Tibial artery (tissue), 1 donor: Measurements from ENCODE around the genes DYDC2 and NRG3.

GRCh38 chr10:80288648-80289112, 778 bp downstream of the MAT1A start:
- PRO-cap: no peak

GRCh38 chr10:80356400-80357374, at the start of gene DYDC2:
Gene DYDC2, plus strand, starts transcription at chr10:80356781.
- PRO-cap: no peak

DNA sequence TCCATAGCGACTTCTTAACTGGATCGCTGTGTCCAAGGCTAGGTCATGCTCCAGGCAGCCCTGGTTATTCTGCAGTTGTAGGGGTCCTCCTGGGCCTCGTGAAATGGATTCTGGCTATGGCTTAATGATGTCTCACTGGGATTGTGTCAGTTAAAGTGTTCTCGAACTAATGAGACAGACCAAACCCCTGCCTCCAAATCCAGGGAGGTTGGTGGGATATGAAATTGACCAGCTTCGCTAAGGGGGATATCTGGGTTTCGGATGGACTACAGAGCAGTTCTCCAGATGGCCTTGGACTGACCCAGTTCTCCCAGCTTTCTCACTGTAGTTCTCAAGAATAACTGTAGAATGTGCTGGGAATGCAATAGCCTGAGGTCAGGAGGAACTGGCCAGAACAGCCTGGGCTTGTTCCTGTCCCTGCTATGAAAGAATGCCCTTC, 12.5 kb upstream of the TSPAN14 start:
- PRO-cap: no peak

DNA sequence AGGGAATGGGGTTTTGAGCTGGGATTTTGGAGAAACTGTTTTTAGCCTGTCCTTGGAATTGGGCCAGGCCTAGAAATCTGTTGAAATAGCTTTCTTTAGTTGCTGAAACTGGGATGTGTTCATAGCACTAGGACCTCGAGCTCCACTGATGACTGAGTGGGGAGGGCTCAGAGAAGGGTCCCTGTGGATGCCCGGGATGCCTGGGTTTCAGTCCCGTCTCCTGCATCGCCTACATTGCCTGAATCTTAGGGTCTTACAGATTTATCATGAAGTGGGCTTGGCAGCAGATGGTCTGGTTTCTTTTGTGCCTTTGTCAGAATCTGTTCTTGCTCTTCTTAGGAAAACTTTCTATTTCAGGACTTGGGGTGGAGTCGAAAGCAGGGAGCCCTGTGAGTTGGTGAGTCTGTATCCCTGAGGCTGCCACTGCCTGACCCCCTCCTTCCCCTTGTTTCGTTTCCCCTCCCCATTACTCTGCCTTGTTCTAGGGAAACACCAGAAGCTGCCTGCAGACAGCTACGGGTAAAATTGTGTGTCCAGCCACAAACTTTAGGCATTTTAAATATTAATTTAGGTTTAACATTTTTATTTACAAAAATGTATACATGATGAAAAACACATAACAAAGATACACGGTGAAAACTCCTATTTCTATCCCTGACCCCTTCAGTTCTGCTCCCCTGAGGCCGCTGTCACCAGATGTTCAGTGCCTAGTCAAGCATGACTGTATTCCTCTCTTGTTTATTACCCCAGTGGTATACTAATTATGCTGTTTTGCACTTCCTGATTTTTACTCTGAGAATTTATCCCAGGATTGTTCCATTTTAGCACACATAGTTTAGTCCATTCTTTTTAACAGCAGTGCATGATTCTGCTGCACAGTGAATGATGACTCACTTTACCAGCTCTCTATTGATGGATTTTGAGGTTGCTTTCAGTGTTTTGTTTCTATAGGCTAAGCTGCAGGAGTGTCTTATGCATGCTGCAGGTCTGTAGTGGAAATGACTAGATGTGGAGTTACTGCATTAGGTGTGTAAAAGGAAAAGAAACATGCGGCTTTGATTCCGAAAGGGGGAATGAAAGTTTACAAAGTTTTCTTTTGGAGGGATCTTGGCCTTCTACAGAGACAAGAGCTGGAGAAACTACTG, 9.0 kb downstream of the TSPAN14 start:
- PRO-cap: no peak

- PRO-cap: no peak
Measured at GRCh38 chr10:80464504-80465478, 10.7 kb downstream of the TSPAN14 start.

DNA sequence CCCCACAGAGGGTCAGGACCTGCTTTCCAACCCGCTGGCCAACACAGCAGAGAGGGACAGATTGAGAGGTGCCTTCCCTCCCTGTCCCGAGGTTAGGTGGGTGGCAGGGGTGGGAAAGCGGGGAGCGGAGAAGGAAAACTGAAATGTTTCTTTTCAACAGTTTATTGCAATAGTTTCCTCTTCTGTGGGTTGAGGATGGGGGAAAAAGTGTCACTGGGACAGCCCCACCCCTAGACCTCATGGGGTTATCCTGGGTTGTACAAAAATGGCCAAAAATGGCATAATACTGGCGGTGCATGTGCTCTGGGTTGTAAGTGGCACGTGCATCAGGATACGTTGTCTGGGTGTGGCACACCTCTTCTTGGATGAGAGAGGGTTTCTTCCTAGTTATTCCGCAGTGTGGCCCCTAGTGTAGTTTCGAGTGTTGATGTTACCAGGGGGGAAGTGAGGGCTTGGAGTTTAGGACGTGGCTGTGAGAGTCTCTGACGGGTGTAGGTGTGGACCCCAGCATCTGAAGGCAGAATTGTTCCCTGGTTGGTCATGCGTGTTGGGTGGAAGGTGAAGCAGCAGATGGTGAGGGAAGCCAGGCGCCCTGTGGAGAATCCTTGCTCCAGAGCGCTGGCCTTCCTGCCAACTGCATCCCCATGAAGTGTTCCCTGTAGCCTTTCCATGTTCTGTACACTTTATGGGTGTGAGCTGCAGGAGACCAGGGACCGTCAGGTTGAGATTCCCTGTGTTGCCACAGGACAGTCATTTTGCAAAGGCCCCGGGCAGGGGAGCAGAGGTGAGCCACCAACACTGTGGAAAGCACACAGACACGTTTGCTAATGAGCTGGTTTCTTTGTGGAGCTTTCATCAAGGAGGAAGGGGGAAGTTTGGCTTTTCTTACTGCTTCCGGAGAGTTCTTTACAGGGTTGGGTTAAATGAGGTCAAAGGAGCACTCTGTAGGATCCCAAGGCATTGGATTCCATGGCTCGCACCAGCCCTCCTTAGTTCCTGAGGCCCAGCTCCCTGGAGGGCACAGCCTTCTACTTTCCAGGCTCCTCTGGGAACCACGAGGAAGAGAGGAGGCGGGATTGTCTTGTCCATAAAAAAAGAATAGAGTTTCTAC, 31.9 kb downstream of the TSPAN14 start:
- PRO-cap: no peak

- PRO-cap: no peak
Measured at GRCh38 chr10:80489884-80490777, 36.0 kb downstream of the TSPAN14 start.

- PRO-cap: no peak
Measured at GRCh38 chr10:80491379-80492103, 37.4 kb downstream of the TSPAN14 start.

DNA sequence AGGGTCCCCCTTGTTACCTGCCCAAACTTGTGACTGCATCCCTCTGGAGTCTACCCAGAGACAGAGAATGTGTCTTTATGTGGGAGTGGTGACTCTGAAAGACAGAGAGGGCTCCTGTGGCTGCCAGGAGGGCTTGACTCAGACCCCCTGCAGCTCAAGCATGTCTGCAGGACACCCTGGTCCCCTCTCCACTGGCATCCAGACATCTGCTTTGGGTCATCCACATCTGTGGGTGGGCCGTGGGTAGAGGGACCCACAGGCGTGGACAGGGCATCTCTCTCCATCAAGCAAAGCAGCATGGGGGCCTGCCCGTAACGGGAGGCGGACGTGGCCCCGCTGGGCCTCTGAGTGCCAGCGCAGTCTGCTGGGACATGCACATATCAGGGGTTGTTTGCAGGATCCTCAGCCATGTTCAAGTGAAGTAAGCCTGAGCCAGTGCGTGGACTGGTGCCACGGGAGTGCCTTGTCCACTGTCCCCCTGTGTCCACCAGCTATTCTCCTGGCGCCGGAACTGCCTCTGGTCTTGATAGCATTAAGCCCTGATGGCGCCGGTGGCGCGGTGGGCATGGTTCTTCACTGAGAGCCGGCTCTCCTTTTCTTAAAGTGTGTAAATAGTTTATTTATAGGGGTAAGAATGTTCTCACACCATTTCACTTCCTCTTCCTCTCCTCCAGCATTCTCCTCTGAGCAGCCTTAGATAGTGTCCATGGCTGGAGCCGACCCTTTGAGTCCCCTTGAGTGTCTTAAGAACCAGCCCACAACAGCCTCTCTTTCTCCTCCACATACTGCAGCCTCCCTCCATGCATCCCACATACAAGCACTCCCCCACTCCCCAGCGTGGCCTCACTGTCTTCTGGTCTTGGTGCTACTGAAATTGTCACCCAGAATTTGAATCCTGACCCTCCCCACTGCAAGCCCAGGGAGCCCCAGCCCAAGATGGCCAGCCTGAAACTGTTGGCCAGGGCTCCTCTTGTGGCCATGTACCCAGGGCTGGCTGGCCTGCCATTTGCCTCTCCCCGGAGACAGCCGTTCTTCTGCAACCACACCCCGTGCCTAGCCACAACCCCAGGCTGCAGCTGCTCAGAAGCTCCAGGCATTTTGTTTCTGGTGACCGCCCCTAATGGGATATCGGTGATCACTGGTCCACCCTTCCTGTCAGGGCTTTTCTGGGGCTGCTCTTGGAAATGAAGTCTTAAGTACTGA, 19.2 kb upstream of the SH2D4B start:
- PRO-cap: no peak

GRCh38 chr10:80552060-80552731, 14.5 kb downstream of the SH2D4B start:
- PRO-cap: no peak

DNA sequence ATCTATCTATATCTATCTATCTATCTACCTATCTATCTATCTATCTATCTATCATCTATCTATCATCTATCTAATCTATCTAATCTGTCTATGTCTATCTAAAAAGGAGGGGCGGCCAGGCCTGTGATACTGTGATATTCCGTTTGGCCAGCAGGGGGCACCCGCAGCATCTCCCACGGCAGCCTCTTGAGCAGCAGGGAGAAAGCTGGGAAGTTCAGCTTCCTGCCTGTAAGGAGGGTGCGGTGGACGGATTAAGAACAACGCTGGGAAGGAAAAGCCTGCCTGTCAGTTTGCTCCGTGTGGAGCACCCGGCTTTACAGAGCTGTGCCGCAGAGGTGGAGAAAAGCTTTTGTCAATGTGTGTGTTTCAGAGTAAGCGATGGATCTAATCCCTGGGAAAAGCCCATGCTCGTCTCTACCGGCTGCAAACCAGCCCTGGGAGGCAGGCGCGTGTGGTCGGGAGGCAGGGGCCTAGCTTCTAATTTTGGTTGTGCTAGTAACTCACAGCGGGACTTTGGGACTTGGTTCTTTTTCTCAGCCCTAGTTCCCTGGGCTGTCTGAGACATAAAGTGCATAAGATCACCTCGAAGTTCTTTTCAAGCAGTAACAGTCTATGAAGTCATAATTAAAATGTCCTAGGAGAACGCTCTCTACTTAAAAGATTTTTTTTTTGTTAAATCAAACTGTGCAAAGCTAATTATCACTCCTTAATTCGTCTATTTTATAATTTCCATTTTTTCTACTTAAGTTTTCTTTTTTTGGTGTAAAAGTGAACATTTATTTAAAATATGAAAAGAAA, 125.2 kb downstream of the SH2D4B start:
- PRO-cap: no peak

DNA sequence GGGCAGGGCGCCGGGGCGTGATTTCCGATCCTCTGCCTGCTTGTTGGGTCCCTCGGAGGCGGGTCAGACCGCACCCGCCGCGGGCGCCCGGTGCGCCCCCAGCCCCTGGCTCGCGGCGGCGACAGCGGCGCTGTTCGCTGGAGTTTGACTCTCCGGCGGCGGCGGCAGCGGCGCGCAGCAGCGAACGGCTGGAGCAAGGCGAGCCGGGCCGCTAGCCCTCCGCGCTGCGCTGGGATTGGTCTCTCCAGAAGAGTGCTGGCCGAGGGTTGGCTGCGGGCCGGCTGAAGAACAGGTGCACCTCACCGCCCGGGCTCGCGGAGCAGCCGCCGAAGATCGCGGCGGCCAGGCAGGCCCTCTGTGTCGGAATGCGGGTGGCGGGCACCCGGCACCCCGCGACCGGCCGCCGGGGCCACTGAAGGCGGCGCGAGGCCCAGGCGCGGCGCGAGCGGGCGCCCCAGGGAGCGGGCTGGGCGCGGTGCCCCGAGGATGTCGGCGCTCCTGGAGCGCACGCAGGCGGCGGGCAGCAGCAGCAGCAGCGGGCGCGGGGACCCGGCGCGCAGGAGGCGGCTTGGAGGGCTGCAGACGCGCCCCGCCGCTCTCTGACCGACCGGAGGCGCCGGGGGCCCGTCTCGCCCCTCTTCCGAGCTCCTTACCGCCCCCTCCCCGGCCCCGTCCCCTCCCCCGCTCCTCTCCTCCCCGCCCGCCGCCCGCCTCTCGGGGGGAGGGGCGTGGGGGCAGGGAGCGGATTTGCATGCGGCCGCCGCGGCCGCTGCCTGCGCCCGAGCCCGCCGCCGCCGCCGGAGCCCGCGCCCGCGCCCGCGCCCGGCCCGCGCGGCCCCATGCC, at the start of gene NRG3:
Gene NRG3 (plus strand): TSS at position 744 of the 844 bp plus-strand sequence.
- PRO-cap: unidirectional peak, plus-strand start at position 752 of the sequence

GRCh38 chr10:83724834-83725293, 414.4 kb upstream of the GHITM start:
- PRO-cap: no peak

DNA sequence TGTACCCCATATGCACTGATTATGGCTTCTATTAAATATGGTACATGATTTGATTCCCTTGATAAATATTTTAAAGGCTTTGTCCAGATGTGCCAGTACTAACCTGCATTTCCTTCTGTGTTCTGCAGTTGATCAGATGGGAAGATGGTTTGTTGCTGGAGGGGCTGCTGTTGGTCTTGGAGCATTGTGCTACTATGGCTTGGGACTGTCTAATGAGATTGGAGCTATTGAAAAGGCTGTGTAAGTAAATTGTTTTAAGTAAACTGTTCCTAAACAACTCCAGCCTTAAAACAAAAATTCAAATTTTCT, 4.5 kb downstream of the GHITM start:
- PRO-cap: no peak

DNA sequence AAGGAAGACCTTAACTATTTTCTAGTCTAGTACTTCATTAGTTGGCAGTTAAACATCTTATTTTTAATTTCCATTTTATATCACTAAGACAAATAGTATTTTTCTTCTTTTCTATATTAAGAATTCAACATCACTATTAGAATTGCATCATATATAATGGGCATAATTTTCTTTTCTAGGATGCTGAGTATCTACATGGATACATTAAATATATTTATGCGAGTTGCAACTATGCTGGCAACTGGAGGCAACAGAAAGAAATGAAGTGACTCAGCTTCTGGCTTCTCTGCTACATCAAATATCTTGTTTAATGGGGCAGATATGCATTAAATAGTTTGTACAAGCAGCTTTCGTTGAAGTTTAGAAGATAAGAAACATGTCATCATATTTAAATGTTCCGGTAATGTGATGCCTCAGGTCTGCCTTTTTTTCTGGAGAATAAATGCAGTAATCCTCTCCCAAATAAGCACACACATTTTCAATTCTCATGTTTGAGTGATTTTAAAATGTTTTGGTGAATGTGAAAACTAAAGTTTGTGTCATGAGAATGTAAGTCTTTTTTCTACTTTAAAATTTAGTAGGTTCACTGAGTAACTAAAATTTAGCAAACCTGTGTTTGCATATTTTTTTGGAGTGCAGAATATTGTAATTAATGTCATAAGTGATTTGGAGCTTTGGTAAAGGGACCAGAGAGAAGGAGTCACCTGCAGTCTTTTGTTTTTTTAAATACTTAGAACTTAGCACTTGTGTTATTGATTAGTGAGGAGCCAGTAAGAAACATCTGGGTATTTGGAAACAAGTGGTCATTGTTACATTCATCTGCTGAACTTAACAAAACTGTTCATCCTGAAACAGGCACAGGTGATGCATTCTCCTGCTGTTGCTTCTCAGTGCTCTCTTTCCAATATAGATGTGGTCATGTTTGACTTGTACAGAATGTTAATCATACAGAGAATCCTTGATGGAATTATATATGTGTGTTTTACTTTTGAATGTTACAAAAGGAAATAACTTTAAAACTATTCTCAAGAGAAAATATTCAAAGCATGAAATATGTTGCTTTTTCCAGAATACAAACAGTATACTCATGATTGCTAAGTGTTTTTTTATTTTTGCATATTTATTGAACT, 13.1 kb downstream of the GHITM start:
- PRO-cap: no peak

DNA sequence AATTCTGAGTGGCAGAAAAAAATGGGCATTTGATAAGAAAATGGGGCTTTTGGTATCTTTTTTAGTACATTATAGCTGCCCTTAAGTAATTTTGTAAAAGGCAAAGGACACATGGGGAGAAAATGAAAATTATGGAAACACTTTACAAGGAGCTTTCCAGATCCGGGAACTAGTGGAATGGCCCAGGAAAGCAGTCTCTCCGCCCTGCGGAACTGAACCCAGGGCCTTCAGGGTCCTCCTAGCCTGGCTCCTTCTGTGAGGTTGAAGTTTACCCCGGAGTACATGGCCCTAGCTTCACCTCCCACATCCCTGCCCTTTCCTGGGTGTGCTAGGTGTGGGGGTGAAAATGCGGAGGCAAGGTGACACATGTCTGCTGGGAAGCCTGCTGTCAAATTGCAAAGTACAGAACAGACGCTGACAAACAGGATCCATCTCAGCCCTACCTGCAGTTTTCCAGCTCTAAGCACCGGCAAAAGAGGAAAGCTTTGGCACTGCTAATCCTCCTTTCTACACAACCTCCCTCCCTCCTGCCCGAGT, 14.6 kb upstream of the GPR15LG start:
- PRO-cap: no peak

- PRO-cap: no peak
Measured at GRCh38 chr10:84279670-84280074, 34.8 kb downstream of the RGR start.

DNA sequence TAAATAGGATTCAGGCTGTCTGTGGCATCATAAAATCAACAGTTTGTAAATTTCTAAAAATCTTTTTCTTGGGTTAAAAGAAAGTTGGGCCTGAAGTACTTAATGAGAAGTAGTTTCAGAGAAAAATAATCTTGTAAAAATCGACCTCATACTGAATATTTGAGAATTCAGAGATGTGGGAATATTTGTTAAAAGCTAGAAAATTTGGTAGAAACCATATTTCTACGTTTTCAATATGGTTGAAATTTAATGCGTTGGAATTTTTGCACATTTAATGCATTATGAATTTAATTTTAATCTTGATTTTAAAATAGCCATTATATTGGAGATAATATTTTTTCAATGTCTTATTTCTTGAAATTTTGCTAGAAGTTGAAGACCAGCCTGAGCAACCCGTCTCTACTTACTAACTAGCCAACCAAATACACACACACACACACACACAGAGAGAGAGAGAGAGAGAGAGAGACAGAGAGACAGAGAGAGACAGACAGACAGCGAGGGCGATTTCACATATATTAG, 108.4 kb downstream of the CCSER2 start:
- PRO-cap: no peak

- PRO-cap: no peak
Measured at GRCh38 chr10:84606921-84607458, 278.6 kb downstream of the CCSER2 start.

GRCh38 chr10:84763938-84764452, 435.6 kb downstream of the CCSER2 start:
- PRO-cap: no peak